Neuron (in vitro differentiated cells): ENCODE measurements around a stretch of chr3.

DNA sequence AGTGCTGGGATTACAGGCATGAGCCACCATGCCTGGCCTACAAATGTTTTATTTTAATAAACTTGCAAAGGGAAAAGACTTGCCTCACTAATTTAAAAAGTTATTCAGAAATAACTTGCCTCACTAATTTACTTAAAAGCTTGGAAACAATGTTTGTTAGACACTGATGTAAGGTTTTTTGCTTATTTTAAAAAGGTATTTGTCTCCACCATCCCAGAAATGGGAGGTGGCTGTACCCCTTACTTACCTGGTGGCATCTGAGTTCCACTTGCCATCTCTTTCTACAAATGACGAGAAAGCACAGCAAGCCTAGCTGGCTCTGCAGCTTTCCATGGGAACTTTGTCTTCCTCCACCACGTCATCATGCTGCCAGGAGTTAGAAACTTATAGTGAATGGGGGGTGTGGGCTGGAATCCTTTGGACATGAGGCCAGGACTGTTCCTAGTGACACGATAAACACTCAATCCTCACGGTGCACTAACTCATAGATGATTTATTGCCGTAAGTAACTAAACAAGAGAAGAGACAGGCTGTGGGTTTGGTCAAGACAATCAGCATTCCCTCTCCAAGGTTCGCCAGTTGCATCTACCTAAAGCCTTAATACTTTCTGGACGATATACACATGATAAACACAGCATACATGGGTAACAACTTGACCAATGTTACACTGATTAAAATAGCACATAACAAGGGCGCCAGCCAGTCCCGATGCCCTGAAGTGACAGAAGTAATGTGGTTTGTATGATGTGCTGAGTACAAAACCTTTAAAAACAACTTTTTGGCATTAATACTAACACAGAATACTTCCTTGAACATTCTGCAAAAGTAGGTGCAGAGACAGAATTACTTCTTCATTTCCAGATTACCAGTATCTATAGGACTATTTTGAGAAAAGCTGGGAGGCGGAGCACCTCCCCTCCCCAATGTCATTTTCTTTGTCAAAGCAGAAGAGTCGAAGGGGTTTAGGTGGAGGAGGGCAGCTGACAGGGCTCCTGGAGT, 50.7 kb downstream of the OXNAD1 start:
- PRO-cap: no peak

DNA sequence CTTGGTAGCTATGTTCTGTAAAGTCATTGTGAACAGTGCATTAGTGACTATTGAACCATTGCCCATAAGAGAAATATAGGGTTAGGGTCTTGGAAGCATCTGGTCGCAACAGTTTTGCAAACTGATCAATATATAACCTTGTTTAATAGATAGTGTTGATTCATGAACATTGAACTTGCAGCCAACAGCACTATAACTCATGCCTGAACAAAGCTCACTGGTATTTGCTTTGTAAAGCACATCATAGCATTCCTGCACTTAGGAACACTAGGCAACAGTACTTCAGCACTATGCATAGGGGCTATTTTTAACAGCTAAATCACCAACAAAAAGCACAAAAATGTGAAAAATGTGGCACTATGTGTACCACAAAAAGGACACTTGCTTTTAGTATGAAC, 67.9 kb downstream of the OXNAD1 start:
- PRO-cap: no peak

DNA sequence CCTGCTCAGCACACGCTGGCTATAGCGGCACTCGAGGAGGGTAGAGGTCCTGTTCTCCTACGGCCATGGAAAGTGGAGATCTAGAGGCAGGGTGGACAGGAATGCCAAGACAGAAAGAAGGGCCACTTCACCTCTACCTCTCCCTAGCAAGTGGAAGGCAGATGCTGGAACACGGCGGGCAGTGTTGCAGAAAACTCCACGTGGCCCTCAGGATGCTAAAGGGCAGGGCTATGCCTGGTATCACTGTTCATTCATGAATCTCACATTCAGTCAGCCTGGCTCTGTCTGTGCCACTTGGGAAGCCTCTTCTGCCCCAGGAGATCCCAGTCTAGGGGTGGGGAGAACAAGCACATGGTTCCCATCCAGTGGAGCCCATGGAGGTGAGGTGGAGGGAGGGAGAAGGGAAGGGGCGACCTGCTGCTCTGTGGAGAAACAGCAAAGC, 71.0 kb downstream of the OXNAD1 start:
- PRO-cap: no peak

GRCh38 chr3:16374549-16375040, 109.6 kb downstream of the OXNAD1 start:
- PRO-cap: no peak

- PRO-cap: no peak
These were observed 45.4 kb downstream of the RFTN1 start for GRCh38 chr3:16468050-16468490.

- PRO-cap: no peak
These were observed 17.2 kb downstream of the RFTN1 start for GRCh38 chr3:16496254-16496648.

DNA sequence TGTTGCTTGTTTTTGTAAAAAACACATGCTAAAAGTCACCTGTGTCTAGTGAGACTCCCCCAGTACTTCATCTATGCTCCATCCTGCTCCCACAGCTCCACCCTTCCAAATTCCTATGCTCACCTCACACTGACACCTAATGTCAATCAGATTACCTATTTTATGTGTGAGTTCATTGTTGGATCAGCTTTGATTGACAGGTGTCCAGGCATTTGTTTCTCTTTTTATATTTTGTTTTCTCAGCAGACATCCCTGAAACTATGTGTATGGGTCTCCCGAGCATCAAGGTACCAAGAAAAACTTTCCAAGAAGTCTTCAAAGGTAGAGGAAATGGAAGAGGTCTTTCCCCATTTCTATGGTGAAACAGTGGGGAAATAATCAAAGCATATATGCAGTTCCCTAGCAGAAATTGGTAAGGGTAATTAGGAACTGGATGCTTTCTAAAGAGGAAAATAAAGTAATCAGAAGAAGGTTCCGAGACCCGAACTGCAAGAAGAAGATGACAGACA, 13.3 kb downstream of the RFTN1 start:
- PRO-cap: no peak

- PRO-cap: no peak
These were observed 136.7 kb upstream of the DAZL start for GRCh38 chr3:16741959-16742355.

- PRO-cap: no peak
These were observed 84.5 kb upstream of the PLCL2 start for GRCh38 chr3:16800386-16800585.

DNA sequence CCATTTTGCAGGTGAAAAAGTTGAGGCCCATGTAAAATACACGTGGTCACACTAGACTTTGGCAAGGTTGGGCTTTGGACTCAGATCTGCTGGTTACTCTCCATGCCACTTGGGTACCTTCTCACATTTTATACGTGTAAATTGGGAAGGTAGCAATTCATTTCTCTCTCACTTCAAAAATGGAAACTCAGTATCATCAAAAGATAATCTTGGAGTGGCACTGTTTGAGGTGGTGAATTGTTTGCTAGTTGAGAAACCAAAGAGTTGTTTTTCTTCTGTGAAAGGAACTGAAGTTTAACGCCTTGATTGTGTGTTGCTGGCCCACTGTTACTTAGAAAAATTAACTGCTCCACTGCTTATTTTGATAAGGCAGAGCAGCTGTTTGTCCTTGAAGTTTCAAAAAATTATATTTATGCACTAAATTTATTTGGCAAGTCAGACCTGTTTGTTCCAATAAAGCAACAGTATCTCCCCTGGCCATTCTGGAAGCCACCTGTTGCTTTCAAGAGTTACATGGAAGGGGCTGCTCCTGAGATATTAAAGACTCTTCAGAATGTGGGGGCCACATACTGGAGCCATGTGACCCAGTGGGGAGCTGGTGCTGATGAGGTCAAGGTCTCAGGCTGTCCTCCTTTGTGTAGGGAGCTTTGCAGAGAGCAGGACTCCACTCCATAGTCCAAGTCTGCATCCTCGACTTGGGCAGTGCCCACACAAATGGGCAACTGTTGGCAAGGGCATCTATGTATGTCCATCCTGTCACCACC, 16.2 kb downstream of the PLCL2 start:
- PRO-cap: no peak

DNA sequence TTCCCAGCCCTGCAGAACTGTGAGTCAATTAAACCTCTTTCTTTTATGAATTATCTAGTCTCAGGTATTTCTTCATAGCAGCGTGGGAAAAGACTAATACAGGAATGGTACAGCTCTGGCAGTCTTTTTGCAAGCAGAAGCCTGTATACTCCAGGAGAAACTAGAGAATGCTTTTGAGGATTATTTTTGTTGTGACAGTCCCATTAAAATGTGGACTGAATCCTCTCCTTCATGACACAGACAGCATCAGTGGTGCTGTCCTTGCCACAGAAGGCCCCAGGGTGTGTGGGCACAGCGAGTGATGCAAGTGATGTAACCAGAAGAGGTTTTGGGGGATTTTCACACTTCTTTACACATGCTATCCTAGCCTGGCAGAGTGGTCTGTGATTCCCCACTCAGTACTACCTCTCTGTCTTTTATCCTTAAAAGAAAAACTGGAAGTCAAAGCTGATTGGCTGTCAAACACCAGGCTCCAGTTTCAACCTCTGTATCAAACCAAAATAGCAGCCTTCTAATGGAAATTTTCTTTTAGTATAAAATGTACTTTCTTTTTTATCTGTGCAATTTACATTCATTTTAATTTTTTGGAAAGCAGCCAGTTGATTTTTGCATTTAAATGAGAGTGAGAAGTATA, 20.3 kb downstream of the PLCL2 start:
- PRO-cap: no peak

DNA sequence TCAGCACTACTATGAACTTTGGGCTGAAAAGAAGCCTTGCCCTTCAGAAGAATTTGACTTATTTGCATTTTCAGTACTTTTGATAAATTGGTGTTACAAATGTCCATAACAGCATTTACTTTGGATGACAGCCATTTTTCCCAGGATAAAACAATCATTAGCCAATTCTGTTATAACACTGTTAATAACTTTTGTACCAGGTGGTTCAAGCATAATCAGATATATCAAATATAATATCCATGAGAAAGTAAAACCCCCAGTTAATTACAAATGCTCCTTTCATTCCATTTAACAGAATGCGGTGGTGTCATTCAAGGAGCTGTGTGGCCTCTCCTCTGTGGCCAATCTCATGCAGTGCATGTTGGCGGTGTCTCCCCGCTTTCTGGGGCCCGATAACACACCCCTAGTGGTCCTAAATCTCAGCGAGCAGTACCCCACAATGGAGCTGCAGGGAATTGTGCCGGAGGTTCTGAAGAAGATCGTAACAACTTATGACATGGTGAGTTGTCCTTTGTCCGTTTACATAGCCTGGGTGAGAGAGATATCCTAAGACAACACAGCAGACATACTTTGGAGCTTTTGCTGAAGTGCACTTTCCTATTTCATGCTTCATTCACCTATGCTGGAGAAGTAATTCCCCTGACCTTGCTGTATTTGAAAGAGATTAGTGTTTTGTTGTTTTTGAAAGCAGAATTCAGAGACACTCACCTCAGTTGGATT, 129.8 kb downstream of the PLCL2 start:
- PRO-cap: no peak

GRCh38 chr3:17087947-17088414, 203.2 kb downstream of the PLCL2 start:
- PRO-cap: no peak

DNA sequence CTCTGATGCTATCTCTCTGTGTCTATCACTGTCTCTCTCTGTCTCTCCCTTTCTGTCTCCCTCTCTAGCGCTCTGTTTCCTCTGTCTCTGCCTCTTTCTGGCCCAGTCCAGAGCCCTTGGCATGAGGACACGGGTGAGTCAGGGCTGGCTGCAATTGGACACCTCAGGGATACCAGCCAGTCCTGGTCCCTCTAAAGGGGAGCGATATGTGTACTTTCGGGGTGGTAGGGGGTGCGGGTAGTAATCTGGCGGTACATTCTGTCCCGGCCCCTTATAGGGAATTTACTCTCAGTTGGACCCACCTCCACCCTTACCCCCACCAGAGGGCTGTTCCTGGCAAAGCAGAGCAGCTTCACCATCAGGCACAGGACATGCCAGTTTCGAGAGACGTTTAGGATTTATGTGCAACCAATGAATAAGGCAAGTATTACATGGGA, 255.9 kb downstream of the PLCL2 start:
- PRO-cap: no peak

- PRO-cap: no peak
These were observed 7.5 kb upstream of the TBC1D5 start for GRCh38 chr3:17749847-17750363.

GRCh38 chr3:18223384-18224056, 201.6 kb downstream of the SATB1 start:
- PRO-cap: no peak

DNA sequence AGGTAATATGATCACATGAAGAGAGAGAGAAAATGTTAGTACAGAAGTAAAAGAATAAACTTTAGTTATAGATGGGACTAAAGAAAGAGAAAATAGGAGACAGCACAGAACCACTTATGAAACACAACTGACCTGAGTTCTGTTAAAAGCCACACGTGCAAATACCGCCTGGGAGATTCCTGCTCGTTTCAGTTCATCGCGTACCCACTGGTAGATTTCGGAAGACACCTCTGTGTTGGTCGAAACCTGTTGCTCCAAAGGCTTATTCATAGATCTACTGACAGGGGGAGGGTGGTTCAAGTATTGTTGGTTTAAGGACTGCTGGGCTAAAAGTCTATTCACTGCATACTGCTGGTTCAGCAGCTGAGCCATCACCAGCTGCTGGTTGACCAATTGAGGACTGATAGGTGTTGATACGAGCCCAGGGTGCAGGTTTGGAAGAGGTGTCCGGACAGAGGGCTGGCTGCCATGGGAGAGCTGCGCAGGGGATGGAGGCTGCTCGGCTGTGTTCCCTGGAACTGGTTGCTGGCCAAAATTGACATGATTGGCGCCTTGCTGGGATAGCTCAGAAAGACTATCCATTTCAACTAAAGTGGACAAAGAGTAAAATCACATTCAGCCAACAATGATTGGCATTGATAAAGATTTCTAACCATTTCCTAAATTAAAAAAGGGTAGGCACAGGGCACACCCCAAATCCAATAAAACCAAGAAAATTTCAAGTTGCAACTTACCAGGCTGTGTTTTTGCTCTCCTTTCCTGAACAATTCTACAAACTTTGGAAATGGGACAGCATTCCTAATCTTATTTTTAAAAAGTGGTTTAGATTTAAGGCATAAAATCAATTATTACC, 30.6 kb downstream of the SATB1 start:
- PRO-cap: no peak

- PRO-cap: no peak
These were observed 28.3 kb downstream of the SATB1 start for GRCh38 chr3:18396894-18397185.

DNA sequence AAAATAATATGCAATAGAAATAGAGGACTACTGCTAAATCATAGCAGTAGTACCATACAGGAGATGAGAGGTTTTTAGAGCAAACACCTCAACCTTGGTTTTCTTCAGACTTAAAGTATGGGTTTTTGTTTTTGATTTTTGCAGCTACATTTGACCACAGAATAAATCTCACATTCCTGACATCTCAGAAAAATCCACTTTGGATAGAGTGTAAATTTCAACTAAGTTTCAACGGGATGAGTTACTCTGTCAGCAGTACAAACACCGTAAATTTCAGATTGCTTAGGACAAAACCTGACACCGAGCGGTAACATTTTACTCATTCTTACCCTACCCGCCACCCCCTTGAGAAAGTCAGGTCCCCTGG, 17.8 kb upstream of the SATB1 start:
- PRO-cap: no peak

GRCh38 chr3:18725417-18726345, 300.5 kb upstream of the SATB1 start:
- PRO-cap: no peak